ENCODE results near the gene PTPRC.

DNA sequence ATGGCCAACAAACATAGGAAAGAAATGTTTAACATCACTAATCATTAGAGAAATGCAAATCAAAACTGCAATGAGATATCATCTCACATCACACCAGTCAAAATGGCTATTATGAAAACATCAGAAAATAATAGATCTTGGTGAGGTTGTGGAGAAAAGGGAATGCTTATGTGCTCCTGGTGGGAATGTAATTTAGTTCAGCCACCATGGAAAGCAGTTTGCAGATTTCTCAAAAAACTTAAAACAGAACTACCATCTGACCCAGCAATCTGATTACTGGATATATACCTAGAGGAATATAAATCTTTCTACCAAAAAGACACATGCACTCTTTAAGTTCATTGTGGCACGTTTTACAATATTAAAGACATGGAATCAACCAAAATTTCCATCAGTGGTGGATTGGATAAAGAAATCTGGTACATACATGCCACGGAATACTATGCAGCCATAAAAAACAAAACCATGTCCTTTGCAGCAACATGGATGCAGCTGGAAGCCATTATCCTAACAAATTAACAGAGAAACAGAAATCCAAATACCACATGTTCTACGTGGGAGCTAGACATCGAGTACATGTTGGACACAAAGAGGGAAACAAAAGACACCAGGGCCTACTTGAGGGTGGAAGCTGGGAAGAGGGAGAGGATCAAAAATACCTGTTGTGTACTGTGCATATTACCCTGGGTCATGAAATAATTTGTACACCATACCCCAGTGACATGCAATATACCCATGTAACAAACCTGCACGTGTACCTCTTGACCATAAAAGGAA is 32.9 kb upstream of the B3GALT2 start:
- PRO-cap, result no peak

DNA sequence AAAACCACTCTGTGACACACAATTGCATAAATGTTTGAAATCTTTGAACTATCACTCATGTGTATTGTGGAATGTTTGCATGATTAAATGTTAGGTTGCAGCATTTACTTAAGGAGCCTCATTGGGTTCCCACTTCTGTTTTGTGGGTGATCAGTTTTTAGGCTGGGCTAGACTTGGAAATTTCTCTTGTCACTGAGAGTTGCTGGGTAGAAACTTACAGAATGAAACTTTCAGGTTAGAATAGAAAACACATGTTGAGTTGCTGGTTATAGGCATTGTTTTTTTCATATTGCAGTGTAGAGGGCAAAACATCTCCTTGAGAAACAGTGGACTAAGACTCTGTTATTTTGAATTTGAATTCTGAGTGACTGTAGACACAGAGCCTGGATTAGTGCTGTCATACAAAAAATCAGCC is 270.6 kb upstream of the B3GALT2 start:
- PRO-cap, result no peak

DNA sequence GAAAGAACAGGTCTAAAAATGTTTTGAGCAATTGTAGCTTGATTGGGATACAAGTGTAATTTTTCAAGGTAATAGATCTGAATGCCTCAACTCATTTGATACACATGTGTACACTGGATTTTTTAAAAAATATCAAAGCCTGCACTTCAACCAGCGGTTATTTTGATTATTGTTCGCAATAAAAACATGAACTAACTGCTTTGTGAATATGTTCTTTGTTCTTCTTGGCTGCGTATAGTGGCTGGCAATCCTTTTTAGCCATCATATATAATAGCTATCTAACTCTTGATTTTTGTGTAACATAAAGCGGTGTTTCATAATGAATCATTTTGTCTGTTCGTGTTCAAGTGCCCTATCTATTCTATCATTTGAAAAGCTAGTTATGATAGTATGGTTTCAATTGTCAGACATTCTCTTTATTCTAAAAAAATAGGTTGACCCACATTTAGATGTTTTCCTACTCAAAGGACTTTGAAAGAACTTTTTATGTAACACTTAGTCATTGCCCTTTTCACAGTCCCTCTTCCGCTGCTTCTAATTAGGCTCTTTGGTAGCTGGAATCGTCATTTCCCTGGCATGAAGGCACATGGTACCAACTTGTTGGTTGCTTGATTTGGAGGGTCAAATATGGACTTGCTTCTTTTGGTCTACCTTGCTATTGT is 272.1 kb upstream of the B3GALT2 start:
- PRO-cap, result no peak

GRCh38 chr1:194911456-194912008 is 1696.7 kb downstream of the KCNT2 start:
- PRO-cap, result unidirectional peak, minus-strand start at chr1:194911748

DNA sequence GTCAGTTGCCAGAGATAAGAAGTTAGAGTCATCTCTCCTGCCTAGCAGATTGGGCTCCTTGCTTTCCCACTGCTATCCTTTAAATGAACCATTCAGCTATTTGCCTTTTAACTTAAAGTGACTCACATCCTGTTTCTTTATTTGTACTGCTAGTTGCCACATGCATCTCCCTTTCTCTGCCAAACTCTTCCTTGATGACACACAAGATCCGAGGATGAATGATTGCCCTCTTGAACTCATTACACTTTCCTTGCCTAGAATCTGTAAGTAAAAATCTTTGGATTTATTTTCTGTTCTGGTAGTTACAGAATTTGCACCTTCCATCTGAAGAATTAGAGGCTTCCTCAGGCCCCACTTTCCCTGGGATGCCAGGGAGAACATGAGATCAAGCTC is 427.0 kb downstream of the KCNT2 start:
- PRO-cap, result no peak

DNA sequence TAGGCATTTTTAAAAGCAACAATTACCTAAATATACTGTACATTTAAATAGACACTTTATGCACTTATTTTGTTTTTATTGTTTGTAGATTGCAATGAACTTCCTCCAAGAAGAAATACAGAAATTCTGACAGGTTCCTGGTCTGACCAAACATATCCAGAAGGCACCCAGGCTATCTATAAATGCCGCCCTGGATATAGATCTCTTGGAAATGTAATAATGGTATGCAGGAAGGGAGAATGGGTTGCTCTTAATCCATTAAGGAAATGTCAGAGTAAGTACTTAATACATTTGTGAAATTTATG is 21.0 kb downstream of the CFH start:
- PRO-cap, result no peak

DNA sequence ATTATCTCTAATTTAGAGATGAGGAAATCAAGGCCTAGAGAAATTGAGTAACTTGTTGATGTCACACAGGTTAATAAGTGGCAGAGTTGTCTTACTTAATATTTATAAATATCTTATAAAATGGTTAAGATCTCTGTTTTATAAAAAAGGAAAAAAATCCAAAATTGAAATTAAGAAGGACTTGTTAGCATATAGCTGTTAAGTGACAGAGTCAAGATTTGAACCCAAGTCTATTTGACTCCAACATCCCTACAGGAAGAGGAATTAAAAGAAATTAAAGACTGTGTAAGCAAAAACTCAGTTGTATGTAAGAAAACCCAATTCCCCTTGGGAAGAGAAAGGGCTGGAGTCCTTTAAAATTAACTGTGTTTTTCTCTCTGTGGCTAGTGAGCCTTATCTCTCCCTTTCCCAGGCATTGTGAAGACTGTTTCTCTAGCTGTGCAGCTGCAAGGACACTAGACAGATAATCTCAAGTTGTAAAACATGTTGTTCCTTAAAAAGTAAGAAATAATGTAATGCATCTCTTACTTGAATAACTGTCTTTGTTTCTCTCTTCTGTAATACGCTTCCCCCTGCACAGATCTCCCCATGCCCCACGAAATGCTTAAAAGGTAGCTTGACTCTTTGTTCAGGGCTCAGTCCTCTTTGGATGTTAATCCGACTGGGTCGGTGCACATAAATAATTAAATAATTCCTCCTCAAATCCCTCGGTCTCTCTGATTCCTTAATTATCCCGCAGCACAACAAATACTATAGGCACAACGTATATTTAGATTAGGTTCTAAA is 29.9 kb upstream of the F13B start:
- PRO-cap, result no peak

DNA sequence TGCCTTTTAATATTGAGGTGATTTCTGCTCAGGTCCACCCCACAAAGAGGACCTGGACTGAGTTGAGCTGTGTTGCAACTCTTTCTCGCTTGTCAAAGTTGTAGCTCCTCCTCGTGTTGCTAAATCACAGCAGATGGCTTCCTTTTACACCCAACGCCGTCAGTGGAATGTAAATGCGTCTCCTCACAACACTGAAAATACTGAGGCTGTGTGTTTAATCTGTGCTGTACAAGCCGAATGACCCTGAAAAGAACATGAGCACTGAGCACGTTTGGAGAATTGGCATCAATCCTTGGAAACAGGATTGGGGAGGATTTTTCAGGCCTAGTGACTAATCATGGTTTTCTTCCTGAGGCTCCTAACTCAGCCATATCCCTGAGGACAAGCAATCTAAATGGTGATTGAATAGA is 196.0 kb downstream of the CRB1 start:
- PRO-cap, result no peak

GRCh38 chr1:197560815-197562077 is 214.0 kb downstream of the DENND1B start:
- PRO-cap, result no peak

GRCh38 chr1:197994802-197995446 is 77.8 kb downstream of the LHX9 start:
- PRO-cap, result no peak

- PRO-cap, result no peak
Observed at GRCh38 chr1:198196528-198197107, 39.8 kb downstream of the NEK7 start.

DNA sequence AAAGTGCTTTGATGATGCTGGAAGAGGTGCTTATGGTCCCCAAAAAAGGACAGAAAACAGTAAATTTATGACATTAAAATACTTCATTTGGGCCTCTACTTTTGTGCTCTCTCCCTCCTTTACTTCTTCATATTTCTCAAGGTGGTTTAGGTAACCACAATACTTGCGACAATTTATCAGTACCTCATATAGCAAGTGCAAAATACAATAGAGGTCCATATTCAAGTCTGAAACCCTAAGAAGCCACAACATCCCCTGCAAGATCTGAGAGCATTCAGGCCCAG is 24.2 kb upstream of the ATP6V1G3 start:
- PRO-cap, result no peak

DNA sequence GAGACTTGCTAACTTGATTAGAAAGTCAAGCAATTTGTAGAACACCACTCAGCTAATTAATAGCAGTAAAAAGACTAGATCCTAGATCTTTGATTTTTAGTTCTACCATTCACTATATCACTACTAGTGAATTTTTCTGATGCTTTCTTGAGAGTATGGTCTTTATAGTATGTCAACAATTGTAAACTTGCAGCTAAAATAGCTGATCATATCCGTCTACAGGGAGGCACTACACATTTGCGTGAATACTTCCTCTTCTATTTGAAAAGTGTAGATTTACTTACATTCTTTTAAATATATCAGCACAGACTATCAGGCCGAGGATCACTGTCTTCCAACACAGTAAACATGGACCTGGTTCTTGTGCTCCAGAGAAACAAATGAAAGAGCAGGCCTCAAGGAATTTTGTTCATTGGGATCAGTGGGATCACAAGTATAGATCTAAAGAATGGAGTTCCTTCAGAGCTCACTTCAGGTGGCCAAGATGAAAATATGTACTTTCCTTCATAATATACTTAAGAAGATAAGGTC is 18.6 kb upstream of the PTPRC start:
- PRO-cap, result no peak

DNA sequence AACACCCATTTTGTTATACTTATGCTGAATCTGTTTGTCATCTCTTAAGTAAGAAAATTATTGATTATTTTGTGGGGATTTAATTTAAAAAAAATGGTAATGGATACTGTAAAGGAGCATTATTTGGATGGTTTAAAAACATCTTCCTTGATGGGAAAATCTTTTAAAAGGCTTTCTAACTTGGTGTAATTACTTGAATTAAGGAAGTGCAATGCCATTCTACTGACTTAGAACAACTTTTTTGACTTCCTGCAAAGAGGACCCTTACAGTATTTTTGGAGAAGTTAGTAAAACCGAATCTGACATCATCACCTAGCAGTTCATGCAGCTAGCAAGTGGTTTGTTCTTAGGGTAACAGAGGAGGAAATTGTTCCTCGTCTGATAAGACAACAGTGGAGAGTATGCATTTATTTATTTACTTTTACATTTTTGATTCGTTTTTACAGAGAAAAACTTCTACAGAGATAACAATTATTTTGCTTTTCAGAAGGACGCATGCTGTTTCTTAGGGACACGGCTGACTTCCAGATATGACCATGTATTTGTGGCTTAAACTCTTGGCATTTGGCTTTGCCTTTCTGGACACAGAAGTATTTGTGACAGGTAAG is at the start of gene PTPRC:
TSS of gene PTPRC (plus strand) at position 302 of the 608 bp plus-strand sequence.
- PRO-cap, result no peak

DNA sequence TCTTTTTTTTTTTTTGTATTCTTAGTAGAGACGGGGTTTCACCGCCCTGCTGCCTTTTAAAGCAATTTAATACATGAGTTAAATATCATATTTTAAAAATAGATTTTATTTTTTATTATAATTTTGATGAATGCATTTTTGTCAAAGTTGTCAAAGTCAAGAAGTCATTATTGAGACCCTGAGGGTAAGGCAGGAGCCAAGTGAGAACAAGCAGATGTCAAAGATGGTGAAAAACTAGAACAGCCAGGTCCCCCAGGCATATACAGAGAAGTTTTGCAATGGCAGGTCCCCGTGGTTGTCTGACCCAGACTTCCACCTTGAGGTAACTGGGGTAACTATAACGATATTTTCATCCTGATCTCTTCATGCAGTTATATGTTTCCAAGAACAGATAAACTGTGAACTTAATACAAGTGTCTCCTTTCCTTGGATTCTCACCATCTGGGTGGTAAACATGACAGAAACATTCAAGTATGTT is 26.5 kb downstream of the PTPRC start:
- PRO-cap, result no peak

GRCh38 chr1:198733929-198734639 is 95.2 kb downstream of the PTPRC start:
- PRO-cap, result no peak

GRCh38 chr1:198752009-198752228 is 113.1 kb downstream of the PTPRC start:
- PRO-cap, result no peak

- PRO-cap, result no peak
Observed at GRCh38 chr1:198762055-198762254, 123.1 kb downstream of the PTPRC start.

- PRO-cap, result no peak
Observed at GRCh38 chr1:200150588-200151362, 123.3 kb downstream of the NR5A2 start.

DNA sequence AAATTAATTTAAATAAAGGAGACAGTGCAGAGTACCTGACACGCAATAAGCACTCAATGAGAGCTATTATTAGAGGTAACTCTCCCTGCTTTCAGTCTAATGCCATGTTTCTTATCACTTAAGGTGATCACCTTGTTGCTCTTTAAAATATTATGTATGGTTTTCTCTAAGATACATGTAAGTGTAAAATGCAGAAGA is 108.2 kb downstream of the ZNF281 start:
- PRO-cap, result no peak

Data from type B pancreatic cell (in vitro differentiated cells).